GM23248 (cell line): ENCODE measurements around a stretch of chr3.

GRCh38 chr3:61590977-61591992, 29.9 kb downstream of the PTPRG start:
- RAMPAGE, long total RNA: no peak

- RAMPAGE, long total RNA: no peak
Measured at GRCh38 chr3:61622888-61623467, 61.6 kb downstream of the PTPRG start.

- RAMPAGE, long total RNA: no peak
Measured at GRCh38 chr3:61637147-61637980, 76.0 kb downstream of the PTPRG start.

- RAMPAGE, long total RNA: no peak
Measured at GRCh38 chr3:61876859-61877985, 315.9 kb downstream of the PTPRG start.

GRCh38 chr3:62325991-62326441, 7.2 kb downstream of the C3orf14 start:
- RAMPAGE, long total RNA: no peak

DNA sequence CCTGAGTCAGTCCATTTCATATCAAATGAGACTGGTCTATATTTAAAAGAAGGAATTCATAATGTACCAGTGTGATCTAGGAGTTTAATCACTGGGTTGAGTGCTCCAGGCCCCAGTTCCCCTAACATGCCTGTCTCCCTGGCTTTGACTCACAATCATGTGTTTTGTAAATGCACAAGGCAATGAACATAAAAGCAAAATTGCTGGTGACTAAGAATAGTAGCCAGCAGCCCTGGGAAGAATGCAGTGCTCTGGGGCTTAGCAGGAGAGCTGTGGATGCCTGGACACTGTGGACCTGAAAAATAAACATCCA, 50.2 kb downstream of the SYNPR start:
- RAMPAGE, long total RNA: no peak

GRCh38 chr3:63343487-63344312, 65.6 kb downstream of the SYNPR start:
- RAMPAGE, long total RNA: no peak

DNA sequence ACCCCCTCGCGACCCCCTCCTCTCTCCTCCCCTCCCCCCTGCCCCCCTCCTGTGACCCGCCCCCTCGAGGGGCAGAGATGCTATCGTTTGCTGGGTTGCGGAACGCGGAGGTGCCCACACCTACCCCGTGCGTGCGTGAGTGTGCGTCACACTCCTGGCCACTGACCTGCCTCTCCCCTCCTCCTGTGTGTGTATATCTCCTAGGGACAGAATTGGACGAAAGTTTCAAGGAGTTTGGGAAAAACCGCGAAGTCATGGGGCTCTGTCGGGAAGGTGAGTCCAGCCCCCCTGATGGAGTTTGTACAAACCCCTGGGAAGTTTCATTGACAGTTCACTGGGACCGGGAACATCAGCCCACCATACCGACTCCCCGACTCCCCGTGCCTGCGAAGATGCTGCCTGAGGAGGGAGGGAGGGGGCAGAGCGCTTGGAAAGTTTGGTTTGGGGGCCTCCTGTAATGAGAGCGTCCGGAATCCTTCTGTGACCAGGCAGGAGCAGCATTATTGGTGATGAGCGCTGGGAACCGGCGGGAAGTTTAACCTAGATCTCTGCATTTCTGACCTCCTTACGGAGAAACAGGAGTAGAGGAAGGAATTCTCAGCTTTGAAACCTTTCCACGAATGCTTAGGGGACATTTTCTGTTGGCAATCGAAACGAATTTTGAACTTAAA, 49.4 kb downstream of the ATXN7 start:
- RAMPAGE, long total RNA: no peak

DNA sequence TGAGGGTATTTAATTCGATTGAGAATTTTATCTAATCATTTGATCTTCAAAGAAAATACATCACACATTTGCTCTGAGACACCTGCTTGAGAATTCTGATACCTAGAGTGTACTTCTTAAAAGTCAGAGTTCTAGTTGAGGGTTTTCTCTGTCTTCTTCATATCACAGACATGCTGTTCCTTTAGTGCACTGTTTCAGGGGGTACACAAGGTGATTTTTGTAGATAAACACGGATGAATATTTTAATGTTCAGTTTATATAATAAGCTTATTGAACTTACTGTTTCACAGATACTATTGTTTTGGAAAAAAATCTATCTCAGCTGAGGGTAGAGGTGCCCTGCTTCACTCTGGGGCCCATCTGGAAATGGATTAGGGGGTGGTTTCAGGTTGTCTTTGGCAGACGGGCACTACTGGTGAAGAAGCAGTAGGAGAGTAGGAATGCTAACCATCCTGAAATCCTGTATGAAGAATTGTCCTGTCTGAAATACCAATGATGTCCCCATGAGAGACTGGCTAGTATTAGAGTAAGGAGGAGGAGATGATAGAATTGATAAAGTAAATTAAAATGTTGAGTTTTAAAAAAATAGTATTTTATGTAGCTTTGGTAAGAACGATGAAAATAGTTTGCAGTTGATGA, 45.9 kb downstream of the PSMD6 start:
- RAMPAGE, long total RNA: no peak

DNA sequence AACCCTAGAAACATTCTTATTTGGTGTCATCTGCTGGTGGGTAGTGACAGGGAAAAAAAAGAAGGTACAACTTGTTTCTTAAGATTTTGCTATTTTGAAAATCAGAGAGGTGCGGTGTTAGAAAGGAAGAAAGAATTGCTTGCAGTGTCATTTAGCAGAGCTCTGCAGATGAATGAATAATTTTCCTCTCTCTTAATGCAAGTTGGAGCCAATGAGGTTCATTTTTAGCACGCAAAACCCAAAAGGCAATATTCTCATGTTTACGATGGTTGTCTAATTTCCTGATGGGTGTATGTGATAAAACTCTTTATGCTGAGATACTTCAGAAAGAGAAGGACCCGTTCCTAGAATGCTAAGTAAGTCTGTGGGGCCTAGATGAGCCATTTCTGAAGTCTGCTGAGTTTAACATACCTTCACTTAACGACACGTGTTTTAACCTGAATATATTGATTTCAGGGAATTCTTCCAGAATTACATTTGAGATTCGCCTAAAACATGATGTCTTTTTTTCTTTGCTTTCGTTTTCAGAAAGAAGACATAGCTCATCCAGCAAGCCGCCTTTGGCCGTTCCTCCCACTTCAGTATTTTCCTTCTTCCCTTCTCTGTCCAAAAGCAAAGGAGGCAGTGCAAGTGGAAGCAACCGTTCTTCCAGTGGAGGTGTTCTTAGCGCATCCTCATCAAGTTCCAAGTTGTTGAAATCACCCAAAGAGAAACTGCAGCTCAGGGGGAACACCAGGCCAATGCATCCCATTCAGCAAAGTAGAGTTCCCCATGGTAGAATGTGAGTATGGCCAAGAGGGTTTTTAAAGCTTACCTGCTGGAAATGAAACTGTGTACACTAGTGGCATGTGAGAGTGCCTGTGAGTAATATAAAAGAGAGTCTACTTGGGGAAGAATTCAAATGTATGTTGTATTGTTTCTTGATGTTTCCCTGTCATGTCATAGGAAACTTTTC, 43.6 kb downstream of the PSMD6 start:
- RAMPAGE, long total RNA: no peak

GRCh38 chr3:64011430-64012048, 11.8 kb downstream of the PSMD6 start:
- RAMPAGE, long total RNA: no peak

DNA sequence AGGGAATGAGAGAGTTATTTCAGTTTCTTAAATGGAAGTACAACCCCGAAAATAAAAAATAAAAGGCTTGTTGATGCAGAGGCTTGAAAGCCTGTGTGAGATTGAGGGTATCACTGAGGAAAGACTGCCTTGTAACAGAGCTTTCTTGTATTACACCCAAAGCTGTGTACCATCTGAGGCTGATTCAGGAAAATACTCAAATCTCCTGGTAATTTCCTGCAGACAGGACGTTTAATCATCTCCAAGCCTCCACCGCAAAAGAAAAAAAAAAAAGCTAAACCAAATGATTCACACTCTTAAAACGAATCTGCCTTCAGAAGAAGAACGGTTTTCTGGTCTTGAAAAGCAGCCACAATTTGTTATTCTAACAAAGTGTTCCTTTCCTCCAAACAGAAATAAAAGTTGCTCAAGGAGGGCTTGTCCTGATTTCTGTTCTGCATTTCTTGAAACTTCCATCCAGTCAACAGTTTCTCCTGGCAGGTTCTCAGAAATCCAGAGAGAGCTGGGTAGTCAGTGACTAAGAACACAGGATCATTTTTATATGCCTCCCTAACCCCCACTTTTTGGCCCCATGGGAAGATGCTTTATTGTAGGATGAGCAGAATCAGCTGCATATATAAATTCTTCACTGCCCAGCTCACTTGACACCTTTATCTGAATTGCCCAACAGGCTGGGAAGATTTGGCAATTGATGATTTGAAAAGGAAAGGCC, 40.8 kb upstream of the PRICKLE2 start:
- RAMPAGE, long total RNA: no peak

DNA sequence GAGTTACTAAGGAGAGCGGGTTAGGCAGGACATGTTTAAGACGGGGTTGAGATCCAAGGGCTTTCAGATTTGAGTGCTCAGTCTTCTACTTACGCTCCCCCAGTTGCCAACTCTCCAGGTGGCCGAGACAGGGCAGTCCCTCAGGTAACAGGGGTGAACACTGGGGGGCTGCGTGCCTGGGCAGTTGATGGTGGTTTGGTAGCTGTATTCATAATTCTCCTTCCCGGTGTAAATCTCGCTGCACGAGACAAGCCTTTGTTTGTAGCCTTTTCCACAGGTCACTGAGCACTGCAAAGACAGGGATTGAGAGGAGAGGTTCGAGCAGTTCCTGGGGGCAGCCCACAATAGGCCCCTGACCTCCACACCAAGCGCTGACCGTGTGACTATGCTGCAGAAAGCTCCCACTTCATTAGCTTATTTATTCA, 141.1 kb downstream of the ADAMTS9 start:
- RAMPAGE, long total RNA: no peak

DNA sequence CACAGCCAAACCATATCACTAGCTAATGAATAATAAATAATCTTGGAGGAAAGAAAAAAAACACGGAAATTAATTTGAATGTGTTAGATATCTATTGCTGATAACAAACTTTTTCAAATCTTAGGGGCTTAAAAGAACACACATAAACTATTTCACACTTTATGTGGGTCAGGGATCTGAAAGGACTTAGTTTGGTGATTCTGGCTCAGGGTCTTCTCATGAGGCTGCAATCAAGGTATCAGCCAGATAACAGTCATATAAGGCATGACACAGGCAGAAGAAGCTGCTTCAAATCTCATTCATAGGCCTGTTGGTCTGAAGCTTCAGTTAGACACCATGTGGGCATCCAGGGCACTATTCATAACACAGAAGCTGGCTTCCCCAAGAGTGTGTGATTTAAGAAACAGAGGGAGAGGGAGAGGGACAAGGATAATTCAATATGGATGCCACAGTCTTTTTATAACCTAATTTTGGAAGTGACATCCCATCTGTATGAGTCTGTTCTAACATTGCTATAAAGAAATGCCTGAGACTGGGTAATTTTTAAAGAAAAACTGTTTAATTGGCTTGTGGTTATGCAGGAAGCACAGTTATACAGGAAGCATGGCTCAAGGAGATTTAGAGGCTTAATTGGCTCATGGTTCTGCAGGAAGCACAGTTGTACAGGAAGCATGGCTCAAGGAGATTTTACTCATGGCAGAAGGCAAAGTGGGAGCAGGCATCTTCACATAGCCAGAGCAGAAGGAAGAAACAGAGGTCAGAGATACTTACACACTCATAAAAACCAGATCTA, 192.9 kb upstream of the ADAMTS9 start:
- RAMPAGE, long total RNA: no peak

- RAMPAGE, long total RNA: no peak
Measured at GRCh38 chr3:64907913-64908941, 220.4 kb upstream of the ADAMTS9 start.

DNA sequence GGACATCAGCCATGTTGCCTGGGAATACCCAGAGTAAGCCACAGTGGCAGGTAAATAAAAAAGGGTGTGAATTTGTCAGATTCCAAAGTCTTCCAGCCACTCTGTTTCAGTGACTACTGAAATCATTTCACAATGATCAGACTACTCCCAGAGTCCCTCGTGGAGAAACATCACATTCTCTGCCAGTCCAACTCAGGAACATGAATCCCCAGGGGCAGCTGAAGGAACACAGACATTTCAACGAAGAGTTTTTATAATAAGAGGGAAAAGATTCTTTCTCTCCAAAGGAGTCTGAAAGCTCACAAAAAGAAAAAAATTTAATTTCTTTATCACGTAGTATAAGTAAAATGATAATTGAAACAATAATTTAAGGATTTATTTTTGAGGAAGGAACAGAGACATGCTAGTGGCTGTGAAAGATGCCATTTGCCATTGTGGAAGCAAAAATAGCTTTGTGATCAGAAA, 493.9 kb upstream of the ADAMTS9 start:
- RAMPAGE, long total RNA: no peak

DNA sequence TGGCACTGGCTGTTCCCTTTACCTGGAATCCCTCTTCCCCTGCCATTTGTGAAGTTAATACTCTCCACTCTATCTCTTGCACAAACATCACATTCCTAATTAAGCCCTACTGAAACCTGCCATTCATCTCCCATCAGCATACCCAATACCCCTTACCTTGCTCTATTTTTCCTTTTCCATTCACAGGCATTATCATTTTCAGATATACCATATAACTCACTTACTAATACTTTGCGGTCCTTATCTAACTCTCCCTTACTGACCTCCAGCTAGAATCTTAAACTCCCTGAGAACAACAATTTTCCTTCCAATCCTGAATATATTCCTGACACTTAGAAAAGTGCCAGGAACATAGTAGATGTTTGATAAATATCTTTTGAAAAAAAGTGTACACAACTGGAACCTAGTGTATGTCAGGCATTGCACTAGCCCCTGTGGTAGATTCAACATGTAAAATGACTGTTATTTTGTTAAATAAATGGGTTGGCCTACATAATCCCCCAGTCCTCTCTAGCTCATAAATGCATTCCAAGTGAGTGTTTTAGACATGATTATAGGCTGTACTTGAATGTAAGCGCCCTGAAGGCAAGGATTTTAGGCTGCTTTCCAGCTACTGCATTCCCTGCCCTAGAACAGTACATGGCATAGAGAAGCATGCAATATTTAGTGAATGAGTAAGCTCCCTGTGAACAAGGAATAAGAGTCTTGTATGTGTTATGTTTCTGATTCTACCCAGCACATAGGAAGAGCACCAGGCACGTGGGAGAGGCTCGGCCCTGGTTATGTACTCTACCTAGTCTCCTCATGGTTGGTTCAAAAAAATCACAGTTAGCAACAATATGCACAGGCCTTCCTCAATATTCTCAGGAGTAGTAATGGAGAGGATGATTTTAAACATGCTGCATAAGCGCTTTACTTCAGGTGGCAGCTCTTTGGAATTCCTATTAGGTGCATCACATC, 456.9 kb downstream of the MAGI1 start:
- RAMPAGE, long total RNA: no peak

DNA sequence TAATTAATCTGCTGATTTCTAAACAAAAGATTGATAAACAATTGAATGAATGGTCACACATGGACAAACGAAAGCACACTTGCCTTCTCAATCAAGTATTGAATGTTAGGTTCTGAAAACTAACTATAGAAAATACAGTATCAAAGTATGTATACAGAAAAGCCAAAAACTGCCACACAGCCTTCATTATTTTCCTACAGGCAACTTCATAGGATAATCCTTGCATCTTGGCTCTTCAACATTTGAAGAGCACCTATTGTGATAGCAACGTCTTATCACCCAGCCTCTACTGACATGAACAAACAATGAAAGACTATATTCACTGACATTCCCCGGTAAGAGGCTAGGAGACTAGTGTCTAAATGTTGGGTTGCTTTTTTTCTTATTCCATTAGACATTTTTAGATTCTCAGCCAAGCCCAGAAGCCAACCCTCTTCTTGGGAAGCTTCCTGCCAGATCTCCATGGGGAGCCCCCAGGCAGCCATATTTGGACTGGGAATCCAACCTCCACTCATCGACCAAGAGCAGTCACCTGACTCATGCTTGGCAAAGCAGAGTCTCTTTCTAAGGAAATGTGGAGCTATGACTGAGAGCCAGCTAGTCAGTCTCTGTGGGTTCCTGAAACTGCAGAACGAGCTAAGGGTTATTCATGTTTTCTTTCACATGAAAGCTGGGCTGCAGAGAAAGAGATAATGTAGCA, 227.6 kb downstream of the MAGI1 start:
- RAMPAGE, long total RNA: no peak

DNA sequence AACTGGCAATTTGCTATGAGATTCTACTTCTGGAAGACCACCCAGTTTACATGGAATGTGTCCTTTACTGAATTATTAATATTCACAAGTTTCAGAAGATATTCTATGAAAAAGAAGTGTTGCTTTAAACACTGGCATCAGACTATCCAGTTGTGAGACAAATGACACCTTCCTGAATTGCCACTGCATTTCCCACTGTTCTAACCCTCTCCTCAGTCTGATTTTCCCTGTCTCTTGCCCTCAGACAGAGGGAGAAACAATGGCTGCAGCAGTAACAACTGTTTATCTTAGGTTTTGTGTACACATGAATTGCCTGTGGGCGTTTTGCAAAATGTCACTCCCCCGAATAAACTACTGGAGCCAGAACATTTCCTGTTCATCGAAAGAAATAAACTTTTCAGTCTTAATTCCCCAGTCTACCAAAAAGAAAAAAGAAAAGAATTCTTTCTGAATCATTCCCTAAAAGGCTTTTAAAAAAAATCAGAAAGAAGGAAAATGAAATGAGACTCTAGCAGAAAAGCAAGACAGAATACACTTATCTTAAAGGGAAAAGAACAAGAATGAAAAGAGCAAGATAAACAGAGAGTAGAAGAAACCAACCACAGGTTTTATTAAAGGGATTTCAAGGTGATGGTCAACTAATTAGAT, 155.1 kb downstream of the MAGI1 start:
- RAMPAGE, long total RNA: no peak

- RAMPAGE, long total RNA: no peak
Measured at GRCh38 chr3:65902092-65903062, 136.3 kb downstream of the MAGI1 start.